ENCODE results near the genes ZNF79 and EEIG1.

DNA sequence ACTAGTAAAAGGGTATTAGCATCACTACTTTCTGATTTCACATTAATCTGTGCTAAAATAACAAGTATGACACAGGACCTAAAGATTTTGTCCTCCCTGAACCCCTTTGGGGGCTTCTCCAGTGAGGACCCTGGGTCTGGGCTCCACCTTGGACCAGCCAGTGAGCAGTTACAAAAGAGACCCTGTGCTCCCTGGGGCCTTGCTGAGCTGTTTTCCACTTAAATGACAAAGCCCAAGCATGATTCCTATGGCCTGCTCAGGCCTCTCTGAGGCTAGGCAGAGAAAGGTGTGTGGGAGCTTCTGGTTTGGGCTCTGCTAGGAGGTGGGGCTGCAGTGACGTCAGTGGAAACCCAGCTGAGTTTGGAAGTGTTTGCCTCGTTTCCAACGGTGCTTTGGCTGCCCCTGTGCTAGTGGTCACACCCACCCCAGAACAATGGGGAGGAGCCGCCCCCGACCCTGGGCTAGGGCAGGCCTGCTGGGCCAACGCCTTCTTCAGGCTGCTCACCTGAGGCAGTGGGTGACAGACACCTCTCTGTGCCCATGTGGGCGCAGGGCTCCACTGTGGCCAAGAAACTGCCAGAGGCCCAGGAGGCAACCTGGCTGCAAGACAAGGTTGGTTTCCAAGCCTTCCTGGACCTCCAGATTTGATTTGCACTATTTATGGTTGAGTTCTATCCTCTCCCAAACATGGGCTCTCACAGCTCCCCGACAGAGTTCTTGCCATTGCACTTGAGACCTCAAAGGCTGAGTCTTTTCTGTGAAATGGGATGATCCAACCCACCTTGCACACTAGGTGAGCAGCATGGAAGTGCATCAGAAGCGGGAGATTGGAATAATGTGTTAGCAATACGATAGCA is 10.3 kb downstream of the ANGPTL2 start:
- RRBS: no CpG with 5 or more reads among the region's 10 CpGs

- RRBS: 5% methylated on average over 31 of the region's 67 CpGs
Measured at GRCh38 chr9:127423690-127424785, at the start of gene ZNF79. ZNF79 (plus strand) TSS chr9:127424382.

DNA sequence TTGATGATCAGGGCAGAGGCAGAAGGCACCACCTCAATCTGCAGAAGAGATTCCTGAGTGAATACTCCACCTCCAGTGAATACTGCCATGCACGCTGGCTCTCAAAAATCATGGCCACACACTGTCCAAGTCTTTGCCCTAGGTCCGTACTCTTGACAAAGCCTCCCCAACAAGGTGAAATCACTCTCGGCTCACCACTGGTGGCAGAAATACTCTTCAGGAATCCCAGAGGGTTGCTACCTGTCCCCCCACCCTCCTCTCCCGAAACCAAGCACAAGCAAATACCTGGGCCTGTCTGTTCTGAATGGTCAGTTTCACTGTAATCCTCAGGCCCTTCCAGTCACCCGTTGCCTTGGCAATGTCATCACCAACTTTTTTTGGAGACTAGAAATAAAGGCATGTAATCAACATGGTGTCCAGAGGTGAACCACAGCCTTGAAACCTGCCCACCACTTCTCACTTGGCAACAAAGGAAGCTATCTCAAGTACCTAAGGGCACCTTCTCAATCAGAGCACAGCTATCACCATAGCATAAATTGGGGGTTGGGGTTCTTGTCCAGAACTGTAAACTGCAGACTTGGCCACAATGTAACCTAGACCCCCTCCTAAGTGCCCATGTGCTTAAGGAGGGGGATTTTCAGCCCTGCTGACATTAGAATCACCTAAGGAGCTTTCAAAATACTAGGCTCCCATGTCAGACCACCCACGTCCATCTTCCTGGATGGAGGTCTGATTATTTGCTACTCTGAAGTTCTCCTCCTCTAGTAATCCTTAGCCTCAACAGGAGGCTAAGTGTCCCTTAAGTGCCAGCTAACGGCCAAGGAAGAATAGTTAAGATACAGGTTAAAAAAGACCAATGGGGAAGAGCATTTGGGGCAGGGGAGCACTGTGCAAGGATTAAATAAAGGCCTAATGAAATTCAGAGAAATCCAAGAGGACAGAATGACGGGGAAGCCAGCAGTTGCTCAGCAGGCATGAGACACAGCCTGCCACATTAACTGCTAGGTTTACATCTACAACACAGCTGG is 1.6 kb downstream of the RPL12 start:
- RRBS: no CpG with 5 or more reads among the region's 8 CpGs

- RRBS: no CpG with 5 or more reads among the region's 21 CpGs
Measured at GRCh38 chr9:127503956-127504620, 52.8 kb downstream of the LRSAM1 start.

- RRBS: no CpG with 5 or more reads among the region's 8 CpGs
Measured at GRCh38 chr9:127523444-127523842, 45.4 kb downstream of the NIBAN2 start.

GRCh38 chr9:127777364-127778006 is 981 bp downstream of the SH2D3C start:
- RRBS: no CpG with 5 or more reads among the region's 18 CpGs

- RRBS: no CpG with 5 or more reads among the region's 19 CpGs
Measured at GRCh38 chr9:127782895-127783584, 2.8 kb upstream of the CDK9 start.

- RRBS: no CpG with 5 or more reads among the region's 5 CpGs
Measured at GRCh38 chr9:127783698-127784050, 2.2 kb upstream of the CDK9 start.

- RRBS: no CpG with 5 or more reads among the region's 12 CpGs
Measured at GRCh38 chr9:127815908-127816278, 13.2 kb downstream of the FPGS start.

- RRBS: 55% methylated on average over 10 of the region's 58 CpGs
Measured at GRCh38 chr9:127824986-127826186, 22.7 kb downstream of the FPGS start.

DNA sequence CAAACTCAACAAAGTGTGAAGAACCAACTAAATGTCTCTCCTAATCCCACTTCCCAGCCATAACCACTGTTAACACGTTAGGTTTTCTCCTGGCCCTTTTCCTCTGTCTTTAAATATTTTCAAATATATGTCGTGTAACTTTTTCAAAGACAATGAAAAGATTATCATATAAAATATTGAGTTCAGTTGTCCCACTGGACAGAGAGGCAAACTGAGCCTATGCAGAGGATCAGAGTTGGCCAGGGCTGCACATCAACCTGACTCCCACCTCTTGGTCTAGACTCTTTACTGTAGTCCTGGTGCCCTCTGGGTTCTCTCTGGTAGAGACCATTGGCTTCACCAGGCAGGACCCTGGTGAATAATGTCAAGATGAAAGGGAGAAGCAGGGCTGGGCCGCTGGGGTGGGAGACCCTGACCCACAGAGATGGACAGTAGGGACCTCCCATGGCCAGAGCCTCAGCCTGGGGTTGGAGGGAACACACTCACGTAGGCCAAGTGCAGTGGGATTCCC is 25.2 kb downstream of the ENG start:
- RRBS: no CpG with 5 or more reads among the region's 4 CpGs

DNA sequence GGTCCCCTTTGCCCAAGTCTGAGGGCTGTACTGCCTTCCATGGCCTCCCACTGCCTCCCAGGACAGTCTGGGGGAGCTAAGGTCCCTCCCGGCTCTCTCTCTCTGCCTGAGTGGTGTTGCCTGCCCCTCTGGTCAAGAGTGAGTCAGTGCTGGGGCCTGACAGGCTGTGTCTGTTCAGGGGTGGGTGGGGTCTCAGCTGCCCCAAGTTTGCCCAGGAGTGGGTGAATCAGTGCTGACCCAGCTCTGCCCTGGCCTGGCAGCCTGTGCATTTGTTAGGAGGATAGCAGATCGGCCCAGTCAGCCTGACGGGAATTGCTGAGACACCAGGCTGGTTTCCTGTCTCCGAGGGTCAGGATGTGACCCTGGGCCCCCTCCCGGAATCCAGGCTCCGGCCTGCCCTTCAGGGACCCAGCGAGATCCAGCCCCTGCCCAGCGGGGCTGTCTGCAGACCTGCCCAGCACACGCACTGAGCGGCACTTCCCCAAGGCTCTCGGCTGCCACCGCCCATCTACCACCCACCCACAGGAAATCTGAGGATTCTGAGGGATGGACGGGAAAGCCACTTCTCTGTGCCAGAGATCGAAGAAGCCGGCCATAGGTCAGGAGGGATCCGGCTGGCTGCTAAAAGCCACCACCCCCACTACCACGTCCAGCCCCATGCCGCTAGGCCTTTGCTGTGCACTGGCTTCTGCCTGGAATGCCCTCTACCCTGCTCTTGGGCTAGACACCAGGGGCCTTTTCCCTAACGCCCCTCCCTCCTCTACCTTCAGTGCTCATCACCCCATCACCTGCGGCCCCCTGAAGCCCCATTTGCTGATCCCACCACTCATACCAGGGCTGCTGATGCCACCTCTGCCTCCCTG is 15.8 kb downstream of the ENG start:
- RRBS: no CpG with 5 or more reads among the region's 20 CpGs

DNA sequence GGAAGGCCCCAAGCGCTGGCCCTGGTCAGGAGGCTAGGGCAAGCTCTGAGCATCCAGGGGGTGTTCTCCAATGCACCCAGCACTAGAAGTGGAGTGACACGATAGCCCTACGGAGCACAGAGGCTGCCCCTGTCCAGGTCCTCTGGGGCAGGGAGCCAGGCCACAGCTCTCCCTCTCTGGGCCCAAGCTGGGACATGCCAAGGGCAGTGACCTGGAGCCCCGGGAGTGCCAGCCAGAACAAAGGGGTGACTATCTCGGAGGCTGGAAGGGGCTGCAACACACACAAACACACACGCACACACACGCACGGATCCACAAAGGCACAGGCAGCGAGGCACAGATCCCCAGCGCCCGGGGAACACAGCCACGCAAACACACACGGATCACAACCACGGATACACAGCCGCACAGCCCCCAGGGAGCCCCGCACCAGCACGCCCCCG is 342 bp downstream of the AK1 start:
- RRBS: 21% methylated on average over 6 of the region's 18 CpGs

DNA sequence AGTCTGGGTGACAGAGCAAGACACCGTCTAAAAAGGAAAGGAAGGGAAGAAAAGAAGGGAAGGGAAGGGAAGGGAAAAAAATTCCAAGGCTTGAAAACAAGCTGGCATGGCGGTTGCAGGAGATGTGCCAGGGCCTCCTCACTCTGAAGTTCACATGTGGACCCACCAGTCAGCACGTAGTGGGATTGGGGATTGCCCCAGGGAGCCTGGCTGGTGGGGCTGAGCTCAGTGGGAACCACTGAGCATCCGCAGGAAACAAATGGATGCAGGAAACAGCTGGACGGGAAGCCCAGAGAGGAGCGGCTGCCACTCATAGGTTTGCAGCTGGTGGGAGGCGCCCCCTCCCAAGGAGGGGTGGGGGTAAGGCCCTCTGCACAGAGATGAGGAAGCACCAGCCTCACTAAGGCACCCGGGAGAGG is 5.1 kb upstream of the AK1 start:
- RRBS: no CpG with 5 or more reads among the region's 8 CpGs

DNA sequence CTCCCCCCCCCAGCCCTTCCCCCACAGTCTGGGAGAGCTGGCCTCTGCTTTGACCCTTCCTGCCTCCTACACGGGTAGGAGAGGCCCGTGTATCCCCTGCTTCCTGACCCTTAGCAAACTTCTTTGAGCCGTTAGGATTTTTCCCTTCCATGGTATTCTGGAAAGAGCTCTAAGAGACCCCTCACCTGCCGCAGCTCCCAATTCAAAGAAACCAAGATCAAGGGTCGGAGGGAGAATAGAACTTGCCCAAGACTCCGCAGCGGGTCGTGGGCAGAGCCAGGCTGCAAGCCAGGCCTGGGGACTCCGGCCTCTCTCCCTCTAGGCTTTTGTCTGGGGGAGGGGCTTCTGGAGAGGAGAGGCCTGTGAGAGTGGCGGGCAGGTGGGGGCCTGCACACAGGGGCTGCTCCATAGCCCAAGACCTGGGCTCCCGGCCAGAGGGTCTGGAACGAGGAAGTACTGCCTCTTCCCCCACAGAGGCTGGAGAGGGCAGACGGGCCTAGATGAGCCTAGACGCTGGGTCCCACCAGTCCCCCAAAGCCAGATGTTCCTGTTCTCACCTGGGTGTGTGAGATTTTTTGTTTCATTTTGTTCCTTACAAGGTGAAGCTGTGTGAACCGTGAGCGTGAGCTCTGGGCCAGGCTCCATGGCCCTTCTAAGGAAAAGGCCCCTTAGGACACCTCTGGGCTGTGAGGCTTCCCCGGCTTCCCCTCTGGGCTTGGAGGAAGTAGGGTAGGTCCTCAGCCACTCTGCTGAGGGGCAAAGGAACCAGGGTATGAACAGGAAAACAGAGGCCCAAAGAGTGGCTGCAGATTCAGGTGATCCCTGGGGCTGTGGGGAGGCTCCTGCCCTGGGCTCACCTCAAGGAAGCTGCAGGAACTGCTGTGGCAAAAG is 5.2 kb upstream of the ST6GALNAC6 start:
- RRBS: no CpG with 5 or more reads among the region's 17 CpGs

GRCh38 chr9:127936356-127936797 is 1.3 kb downstream of the DPM2 start:
- RRBS: no CpG with 5 or more reads among the region's 12 CpGs

- RRBS: no CpG with 5 or more reads among the region's 33 CpGs
Measured at GRCh38 chr9:127944529-127945022, 6.9 kb upstream of the DPM2 start.

DNA sequence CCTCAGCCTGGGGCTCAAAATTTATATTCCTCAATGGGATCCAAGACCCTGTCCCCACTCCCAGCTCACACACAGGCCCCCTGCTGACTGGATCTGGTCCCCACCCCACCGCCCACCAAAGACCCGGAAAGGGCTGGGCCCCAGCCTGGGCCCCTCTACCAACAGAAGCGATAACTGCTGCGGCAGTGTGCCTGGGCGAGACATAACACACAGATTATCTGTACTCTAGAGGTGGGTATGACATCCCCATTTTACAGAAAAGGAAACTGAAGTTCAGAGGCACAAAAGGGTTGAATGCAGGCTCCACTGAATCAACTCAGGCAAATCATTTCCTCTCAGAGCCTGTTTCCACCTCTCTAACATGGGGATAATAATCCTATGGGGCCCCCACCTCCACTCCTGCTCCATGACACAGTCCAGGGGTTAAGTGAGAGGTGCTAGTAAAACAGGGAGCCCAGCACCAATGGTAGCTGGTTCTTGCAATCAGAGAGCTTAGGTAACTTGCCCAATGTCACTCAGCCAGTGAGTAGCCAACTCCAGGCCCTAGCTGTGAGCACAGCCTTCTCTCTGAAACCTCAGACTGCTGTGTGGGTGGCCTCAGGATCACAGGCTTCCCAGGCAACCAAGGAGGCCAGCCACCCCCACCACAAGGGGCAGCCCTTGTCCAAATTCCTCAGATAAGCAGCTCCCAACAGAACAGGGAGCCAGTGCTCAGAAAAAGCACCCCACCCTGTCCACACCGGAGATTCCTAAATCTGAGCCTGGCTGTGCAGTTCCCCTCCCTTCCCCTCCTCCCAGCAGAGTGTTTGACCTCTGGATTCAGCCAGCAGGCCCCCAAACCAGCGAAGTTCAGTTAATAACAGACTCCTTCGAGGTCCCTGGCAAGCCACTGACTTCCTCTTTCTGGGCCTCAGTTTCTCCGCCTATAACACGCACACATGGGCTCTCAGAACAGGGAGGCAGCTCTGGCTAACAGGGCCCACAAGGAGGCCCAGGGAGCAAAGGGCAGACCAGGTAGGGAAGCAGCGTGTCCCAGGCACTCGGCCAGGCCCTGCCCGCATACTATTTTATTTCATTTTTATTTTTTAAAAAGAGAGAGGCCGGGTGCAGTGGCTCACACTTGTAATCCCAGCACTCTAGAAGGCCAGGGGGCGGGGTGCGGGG is 3.0 kb downstream of the EEIG1 start:
- RRBS: no CpG with 5 or more reads among the region's 16 CpGs

DNA sequence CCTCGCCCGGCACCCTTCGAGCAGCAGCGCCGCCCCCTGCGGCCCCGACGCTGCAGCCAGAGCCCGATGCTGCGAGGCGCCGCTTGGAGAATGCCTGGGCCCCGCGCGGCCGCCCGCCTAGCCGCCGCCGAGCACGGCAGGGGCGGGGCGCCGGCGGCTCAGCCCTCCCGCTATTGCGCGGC is at the start of gene EEIG1:
Gene EEIG1, minus strand, starts transcription at position 92 of the 182 bp plus-strand sequence.
- RRBS: no CpG with 5 or more reads among the region's 28 CpGs

DNA sequence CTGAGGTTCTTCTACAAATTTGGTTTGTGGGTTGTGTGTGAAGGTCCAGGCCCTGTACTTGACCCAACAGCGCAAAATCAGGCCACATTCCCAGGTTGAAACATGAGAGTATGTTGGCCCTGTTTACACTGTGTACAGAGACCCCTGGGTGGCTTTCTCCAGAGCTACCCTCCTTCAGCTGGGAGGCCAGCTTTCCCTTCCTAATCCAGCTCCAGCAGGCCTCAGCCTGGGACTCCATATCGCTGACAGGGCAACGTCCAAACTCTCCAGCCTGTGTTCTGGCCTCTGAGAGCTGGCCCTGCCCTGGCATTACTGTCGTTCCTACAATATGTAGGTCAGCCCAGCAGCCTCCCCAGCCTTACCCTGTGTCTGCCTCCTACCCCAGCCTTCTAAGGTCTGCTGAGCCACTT is 8.2 kb upstream of the EEIG1 start:
- RRBS: no CpG with 5 or more reads among the region's 4 CpGs

Measured in GM06990 (cell line).